HEK293 (cell line): ENCODE measurements around a stretch of chr3.

DNA sequence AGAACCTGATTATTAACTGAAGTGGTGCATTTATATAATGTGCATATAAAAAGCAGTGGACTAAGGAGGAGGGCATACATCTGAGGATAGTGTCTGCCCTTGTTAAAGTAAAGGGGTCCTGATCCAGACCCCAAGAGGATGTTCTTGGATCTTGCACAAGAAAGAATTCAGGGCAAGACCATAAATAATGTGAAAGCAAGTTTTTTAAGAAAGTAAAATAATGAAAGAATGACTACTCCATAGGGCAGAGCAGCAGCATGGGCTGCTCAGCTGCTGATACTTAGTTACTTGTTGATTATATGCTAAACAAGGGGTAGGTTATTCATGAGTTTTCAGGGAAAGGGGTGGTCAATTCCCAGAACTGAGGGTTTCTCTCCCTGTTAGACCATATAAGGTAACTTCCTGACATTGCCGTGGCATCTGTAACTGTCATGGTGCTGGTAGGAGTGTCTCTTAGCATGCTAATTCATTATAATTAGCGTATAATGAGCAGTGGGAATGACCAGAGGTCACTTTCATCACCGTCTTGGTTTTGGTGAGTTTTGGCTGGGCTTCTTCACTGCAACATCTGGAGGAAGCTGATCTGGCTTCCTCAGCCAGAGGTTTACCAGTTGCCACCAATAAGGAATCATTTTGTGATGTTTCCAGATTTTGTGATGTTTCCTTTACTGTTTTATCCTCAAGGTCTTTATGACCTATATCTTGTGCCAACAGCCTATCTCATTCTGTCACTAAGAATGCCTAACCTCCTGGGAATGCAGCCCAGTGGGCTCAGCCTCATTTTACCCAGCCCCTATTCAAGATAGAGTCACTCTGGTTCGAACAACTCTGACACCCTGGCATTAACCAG is 121.8 kb upstream of the CHL1 start:
- PRO-cap: no peak
- RRBS, 2 experiments: no CpG with 5 or more reads among the region's 4 CpGs

DNA sequence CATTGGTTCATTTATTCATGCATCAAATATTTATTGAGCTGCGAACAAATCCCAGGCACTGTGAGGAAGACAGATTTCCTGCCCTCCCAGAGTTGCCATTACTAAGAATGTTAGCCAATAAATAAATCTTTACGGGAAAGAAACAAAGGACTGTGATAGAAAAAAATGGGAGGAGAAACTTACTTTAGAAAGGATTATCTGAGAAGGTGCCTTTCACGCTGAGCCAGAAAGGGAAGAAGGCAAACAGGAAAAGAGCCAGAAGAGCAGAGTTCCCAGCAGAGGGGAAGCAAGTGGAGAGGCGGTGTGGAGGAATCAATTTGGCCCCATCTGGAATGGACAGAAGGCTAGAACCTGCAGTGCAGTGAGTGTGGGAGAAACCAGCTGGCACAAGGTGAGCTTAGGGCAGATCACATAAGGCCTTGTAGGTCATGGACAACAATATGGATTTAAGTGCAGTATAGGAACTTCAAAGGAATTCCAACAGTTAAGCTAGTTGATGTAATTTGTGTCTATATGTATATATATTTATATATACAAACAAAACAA is 20.8 kb downstream of the CHL1 start:
- PRO-cap: no peak
- RRBS, 2 experiments: no CpG with 5 or more reads among the region's 4 CpGs

DNA sequence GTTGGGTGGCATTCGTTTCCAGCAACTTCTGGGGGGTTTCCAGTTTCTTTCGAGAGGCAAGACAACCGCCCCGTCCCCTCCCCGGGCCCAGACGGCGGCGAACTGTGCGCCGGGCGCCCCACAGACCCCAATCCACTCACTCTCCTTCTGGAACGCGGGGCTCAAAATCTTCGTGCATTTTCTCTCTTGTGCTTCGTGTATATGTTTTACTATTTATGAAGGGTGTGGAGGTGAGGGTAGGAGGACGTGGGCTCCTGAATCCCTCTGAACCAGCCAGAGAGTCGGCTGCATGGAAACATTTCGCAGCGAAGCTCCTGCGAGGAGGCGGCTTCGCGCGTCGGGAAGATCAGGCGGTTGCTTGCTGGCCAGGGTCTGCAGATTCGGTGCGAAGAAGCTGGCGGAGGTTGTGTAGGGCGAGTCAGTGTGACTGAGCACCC is 1.0 kb downstream of the CNTN4 start:
- PRO-cap: no peak
- RRBS, 2 experiments: no CpG with 5 or more reads among the region's 30 CpGs

DNA sequence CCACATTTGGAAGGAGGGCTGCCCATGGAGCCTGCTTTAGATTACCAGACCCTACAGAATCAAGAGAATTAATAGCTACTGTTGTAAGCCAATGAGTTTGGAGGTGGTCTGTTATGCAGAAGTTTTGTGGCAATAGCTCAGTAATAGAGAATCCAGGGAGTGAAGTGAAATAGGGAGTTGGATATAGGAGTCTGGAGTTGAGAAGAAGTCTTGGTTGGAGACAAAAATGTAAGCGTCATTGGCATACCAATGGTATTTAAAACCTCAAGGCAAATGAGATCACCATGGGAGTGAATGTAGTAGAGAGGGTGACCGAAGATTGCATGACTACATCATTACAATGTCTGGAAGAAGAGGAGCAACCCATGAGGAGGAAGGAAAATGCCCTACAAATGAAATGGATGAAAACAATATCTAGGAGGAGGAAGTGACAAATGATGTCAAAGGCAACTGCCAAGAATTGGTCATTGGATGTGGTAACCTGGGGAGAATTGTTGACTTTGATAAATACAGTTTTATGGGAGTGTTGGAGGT is 54.4 kb downstream of the CNTN4 start:
- PRO-cap: no peak
- RRBS, 2 experiments: no CpG with 5 or more reads among the region's 2 CpGs

- PRO-cap: bidirectional peak, plus-strand start at chr3:3127218, minus-strand start at chr3:3127213
- RRBS, 2 experiments: 1 to 2% methylated on average over 20 of the region's 54 CpGs
Measured at GRCh38 chr3:3127146-3128290, 778 bp downstream of the TRNT1 start.

DNA sequence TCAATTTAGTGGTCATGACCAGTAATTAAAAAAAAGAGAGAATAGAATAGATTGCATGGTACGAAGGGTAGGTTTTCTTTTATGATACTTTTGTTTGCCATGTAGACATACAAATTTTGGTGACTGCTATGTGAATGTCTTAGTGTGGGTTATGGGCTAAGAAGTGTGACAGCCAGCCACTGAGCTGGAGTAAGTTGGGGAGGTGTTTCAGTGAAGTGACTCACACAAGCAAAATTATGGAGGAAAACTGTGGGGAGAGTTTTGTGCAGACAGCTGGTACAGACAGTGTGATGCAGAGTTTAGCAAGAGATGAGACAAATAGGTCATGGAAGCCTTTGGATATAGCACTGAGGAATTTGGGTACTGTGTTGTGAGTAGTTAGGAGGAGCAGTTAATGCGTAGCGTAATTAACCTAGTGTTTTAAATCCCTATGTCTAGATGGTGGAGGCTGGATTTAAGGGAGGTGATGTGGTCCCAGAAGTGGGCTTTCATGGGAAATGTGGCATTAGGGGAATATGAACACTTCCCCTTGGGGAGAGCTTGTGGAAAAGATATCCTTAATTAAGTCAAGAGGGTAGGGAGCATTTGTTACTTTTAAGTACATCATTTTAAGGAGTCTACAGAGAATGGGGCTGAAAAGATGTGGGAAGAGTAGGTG is 8.4 kb downstream of the TRNT1 start:
- PRO-cap: no peak
- RRBS, 2 experiments: no CpG with 5 or more reads among the region's 3 CpGs

DNA sequence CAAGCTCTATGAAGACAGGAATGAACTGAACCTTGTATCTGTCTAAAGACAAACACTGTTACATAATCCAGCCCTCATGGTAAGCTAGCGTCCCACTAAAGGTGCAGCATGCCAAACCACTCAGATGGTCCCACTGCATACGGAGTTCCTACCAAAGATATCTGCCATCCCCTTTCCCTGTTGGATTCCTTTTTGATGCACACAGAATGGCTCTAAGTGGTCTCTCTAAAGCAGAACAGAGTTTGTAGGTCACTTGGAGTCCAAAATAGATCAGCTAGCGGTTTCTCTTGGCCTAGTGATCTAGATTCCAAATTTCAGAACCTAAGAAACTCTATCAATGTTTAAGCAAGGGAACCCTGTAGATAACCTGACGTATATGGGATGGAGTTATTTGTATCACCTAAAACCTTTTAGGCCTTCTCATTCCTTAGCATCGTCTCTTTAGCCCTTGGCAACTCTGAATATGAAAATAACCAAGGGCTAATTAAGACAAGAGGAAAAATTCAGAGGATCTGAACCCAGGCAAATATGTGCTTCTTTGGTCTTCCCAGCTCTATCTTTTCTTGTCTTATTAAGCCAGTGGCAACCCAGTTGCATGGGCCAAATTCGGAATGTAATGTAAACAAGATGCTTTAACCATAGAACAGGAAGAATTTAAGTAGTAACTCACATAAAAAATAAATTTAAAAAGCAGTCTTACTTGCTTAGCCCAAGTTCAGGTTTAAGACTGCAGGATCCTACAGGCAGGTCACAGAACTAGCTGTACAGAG is 16.4 kb downstream of the CRBN start:
- PRO-cap: no peak
- RRBS, 2 experiments: no CpG with 5 or more reads among the region's 6 CpGs

DNA sequence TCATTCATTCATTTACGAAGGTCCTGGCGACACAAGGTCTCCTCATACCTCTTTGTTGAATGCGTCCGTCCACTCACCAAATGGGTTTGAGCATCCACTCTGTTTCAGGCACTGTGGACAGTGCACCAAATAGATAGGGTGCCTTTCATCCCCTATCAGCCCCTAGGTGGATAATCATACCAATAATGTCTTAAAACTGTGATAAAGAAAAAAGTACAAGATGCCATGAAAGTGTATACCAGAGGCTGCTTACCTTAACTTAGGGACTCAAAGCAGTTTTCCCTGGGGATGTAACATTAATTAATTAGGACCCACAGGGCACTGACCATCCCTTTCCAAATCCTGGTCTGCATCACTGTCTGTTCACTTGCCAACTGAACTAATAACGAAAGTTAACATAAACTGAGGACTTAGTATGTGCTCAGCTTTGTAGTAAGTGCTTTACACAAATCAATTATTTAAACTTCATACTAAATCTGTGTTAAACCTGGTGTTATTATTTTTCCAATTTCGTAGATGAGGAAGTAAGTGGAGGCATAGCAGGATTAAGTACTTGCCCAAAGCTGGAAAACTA is 37.1 kb upstream of the LRRN1 start:
- PRO-cap: no peak
- RRBS, 2 experiments: no CpG with 5 or more reads among the region's 6 CpGs

GRCh38 chr3:4548641-4549327 is 55.6 kb downstream of the ITPR1 start:
- PRO-cap: no peak
- RRBS, 2 experiments: no CpG with 5 or more reads among the region's 3 CpGs

DNA sequence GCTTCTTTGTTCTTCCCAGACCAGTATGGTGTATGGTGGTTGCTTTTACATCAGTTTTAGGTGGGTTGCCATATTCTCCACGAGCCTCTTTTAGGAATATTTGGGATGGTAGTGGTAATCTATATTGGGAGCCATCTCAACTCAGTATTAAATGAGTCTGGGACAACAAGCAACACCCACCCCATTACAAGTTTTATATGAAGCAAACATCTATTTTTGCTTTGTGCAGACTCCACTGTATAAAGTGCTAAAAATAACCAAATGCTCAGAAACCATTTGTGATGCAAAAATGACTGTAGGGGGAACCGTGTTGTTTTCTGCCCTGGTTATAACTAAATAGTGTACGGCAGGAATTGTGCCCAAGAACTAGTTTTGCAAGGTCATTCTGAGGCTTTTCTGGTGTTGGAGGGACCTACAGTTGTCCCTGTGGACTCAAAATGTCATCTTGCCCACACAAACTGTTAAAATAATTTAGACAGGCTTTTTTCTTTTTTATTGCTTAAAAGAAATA is 88.3 kb downstream of the ITPR1 start:
- PRO-cap: no peak
- RRBS, 2 experiments: no CpG with 5 or more reads among the region's 3 CpGs

GRCh38 chr3:4741202-4742131 is 237.8 kb upstream of the BHLHE40 start:
- PRO-cap: unidirectional peak, plus-strand start at chr3:4741908
- RRBS, 2 experiments: no CpG with 5 or more reads among the region's 14 CpGs

DNA sequence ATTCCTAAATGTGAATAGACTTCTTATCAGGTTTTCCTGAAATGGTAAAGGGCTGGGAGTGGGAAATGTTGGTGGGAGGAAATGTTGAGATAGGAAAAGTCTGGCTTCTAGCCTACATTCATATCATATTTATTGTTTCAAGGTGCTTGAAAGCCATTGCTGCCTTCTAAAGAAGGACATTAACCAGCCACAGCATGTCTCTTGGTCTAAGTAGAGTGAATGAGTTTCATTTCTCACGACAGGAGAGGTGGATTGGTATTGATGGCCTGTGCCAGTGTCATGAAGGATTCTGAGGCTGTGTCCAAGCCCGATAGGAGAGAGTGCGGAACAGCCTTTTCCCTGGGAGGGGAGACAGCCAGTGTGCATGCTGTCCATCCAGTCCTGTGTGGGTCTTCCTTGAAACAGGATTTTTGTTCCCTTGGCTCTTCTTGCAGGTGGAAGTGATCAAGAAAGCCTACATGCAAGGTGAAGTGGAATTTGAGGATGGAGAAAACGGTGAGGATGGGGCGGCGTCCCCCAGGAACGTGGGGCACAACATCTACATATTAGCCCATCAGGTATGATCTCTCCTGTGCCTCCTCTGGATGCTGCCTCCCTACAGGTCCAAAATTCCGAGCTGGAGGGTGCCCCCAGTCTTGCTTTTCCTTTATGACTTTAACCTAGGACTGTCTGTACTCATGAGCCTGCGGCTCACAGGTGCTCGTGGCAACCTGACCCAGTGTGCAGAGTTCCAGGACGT is 196.9 kb upstream of the BHLHE40 start:
- PRO-cap: no peak
- RRBS, 2 experiments: no CpG with 5 or more reads among the region's 11 CpGs

GRCh38 chr3:4814127-4815597 is 164.6 kb upstream of the BHLHE40 start:
- PRO-cap: no peak
- RRBS, 2 experiments: no CpG with 5 or more reads among the region's 37 CpGs

GRCh38 chr3:4824685-4825519 is 154.3 kb upstream of the BHLHE40 start:
- PRO-cap: no peak
- RRBS, 2 experiments: no CpG with 5 or more reads among the region's 10 CpGs

DNA sequence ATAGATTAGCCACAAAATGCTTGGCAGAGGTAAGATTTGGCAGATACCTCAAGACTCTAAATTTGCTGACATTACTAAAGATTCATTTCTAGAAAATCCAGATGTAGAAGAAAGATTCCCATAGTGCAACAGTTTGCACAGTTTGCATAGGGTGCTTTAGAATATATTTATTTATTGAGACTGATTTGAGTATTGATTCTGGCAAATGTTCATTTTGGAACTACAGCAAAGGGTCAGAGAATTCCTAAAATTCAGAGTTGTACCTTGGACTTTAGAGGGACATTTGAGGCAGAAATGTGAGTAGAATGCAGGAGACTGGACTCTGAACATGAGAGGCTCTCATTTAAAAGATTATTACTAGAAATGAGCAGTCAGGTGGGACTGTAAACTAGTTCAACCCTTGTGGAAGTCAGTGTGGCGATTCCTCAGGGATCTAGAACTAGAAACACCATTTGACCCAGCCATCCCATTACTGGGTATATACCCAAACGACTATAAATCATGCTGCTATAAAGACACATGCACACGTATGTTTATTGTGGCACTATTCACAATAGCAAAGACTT is 101.8 kb upstream of the BHLHE40 start:
- PRO-cap: no peak
- RRBS, 2 experiments: no CpG with 5 or more reads among the region's 3 CpGs

DNA sequence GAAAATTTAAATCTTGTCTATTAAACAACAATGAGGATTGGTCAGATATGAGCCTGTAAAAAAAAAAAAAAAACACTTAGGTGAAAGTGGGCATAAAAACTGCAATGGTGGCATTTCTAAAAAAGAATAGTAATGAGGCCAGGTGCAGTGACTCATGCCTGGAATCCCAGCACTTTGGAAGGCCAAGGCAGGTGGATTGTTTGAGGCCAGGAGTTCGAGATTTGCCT is 38.4 kb upstream of the BHLHE40 start:
- PRO-cap: no peak
- RRBS, 2 experiments: no CpG with 5 or more reads among the region's 1 CpG

DNA sequence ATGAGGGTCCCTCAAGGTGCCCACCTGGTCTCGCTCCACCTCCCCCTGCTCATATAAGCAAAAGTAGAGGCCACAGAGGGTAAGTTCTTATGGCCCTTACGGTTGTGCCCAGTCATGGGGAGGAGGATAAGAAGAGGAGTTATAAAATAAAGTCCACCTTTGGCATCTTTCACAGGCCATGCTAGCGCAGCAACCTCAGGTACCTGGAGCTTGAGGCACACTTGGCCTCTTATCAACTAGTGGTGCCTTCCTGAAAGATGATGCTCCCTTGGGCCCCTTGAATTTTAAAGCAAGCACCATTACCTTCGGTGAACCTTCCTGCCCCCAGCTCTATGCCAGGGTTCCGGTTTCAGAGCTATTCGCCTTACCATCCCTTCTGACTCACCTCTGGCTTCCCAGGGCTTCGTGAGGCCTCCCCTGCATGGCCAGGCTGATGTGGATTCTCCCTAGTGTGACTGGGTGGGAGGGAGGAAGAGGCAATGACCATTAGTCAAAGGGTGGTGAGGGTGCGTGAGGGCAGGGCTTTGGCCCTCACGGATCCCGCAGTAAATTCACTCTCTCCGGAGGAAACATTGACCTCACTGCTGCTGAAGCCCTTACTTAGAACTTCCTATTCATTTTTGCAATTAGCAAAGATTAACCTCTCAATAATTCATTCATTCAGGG is 16.2 kb downstream of the BHLHE40 start:
- PRO-cap: no peak
- RRBS, 2 experiments: no CpG with 5 or more reads among the region's 11 CpGs

GRCh38 chr3:5002568-5002847 is 23.3 kb downstream of the BHLHE40 start:
- PRO-cap: no peak
- RRBS, 2 experiments: no CpG with 5 or more reads among the region's 8 CpGs

- PRO-cap: no peak
- RRBS, 2 experiments: no CpG with 5 or more reads among the region's 3 CpGs
Measured at GRCh38 chr3:5179081-5179745, 8.3 kb upstream of the EDEM1 start.

- PRO-cap: no peak
- RRBS, 2 experiments: no CpG with 5 or more reads among the region's 18 CpGs
Measured at GRCh38 chr3:5184367-5185448, 2.8 kb upstream of the EDEM1 start.